Mammary microvascular endothelial cell (primary cell): Measurements from ENCODE around the genes OR51T1, OR51A2, HBG2, OR51I2 and OR52E6.

- RAMPAGE, long total RNA: no peak
Observed at GRCh38 chr11:3931052-3931895, 75.8 kb downstream of the STIM1 start.

DNA sequence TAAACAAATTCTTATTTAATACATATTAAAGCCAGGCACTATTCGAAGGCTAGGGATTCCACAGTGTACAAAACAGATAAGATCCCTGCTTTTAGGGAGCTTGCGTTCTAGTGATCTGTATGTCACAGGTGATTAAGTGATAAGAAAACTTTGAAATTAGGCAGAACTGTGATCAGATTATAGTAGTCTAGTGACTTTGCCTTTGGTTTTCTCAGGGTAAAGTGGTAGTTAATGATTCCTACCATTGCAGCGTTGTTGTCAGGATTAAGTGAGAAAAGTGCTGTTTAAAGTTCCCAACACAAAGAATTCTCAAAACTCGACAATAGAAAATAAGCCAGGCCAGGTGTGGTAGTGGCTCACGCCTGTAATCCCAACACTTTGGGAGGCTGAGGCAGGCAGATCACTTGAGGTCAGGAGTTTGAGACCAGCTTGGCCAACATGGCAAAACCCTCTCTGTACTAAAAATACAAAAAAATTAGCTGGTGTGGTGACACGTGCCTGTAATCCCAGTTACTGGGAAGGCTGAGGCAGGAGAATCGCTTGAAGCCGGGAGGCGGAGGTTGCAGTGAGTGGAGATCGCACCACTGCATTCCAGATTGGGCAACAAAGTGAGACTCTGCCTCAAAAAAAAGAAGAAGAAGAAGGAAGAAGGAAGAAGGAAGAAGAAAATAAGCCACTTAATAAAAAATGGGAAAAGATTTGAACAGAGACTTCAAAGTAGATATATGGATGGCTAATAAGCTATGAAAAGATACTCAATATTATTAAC lies 119.4 kb upstream of the RRM1 start:
- RAMPAGE, long total RNA: no peak

DNA sequence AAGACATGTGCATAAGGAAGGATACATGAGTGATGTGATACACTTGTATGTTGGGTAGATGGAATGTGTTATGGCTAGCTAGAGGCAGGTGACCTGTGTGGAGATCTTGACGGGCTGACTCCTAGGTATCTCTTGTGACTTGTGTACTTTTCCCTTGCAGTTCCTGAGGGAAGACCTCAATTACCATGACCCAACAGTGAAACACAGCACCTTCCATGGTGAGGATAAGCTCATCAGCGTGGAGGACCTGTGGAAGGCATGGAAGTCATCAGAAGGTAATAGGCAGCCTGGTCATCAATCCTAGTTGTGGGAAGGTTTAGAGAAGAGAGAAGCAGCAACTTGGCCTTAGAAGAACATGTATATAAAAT lies 70.9 kb upstream of the RRM1 start:
- RAMPAGE, long total RNA: no peak

- RAMPAGE, long total RNA: no peak
Observed at GRCh38 chr11:4055334-4055673, 39.3 kb upstream of the RRM1 start.

DNA sequence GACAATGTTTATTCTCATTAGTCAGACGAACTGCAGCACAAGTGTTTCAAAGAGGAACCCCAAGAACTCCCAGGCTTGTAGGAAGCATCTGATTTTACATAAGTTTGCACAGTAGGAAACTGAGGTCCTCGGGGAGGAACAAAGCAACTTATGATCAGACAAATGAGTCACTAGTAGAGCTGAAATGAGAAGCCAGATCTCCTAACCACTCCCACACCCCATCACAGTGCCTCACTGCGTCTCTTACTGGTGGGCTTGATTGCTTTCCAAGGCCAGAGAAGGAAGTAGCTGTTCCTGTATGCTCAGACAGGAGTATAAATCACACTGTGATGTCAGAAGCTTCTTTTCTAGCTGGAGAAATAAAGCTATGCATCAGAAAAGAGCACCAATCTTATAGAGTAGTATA lies 36.5 kb upstream of the RRM1 start:
- RAMPAGE, long total RNA: no peak

GRCh38 chr11:4546719-4547387 lies 1.9 kb downstream of the OR52M1 start:
- RAMPAGE, long total RNA: no peak

- RAMPAGE, long total RNA: no peak
Observed at GRCh38 chr11:4644355-4644679, 535 bp downstream of the OR51E1 start.

DNA sequence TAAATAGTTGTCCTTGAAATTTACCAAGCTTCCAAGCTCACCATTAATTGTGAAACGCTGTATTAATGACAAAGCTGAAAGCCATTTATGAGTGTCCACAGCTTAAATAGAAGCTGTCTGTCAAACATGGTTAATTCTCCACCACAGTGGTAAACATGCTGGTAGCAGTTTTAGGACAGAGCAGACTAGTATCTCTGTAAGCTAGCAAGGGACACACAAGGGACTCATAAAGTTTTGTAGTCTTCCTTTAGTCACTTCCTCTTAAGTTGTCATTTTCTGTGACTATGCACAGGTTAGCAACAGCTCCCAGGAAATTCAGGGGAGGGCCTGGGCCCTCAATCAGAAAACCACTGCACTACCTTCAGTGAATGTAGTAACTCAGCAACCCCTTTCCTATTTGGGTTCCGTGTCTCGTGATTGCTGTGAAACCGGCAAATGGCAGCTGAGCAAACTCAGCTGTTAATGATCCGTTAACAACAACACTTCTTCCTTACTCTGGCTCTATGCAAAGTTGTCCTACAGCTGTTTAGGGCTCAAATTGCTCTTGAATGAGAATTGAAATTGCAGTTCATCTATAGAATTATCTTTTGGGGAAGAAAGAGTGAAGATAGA lies 470 bp upstream of the MMP26 start:
- RAMPAGE, long total RNA: no peak

- RAMPAGE, long total RNA: no peak
Observed at GRCh38 chr11:4881575-4882054, at the start of gene OR51T1. TSS of gene OR51T1 (plus strand) at chr11:4881900.

DNA sequence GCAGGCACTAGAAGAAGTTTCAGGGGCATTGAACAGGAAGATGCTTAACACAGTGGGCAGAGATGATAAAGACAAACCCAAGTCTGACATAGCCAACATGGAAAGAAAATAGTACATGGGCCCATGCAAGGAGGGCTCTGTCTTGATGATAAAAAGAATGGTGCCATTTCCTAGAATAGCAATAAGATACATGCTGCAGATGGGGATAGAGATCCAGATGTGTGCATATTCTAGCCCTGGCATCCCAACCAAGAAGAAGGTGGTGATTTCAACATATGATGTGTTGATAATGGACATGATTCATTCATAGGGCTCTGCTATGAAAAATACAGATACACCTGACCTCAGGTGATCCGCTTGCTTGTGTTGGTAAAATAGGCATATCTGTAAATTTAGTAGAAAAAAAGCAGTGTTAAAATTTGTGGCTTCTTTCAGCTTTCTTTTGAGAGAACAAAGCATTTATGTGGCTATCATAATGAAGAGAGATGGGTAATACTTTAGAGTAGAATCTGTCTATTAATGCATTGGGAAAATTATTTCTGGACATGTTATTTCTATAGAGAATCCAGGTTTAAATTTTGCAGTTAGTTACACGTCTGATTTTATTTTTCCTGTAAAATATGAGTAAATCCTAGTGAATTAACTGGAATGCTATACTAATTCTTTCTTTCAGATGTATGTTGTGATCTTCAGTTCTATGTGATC lies at the start of gene OR51A2:
Gene OR51A2, minus strand, starts transcription at position 297 of the 705 bp plus-strand sequence.
- RAMPAGE, long total RNA: no peak

GRCh38 chr11:5031412-5031650 lies 15.0 kb upstream of the OR52J3 start:
- RAMPAGE, long total RNA: no peak

GRCh38 chr11:5066328-5066668 lies 6.9 kb upstream of the OR52E2 start:
- RAMPAGE, long total RNA: no peak

- RAMPAGE, long total RNA: no peak
Observed at GRCh38 chr11:5254664-5255086, at the start of gene HBG2. TSS of gene HBG2 (minus strand) at chr11:5254781.

DNA sequence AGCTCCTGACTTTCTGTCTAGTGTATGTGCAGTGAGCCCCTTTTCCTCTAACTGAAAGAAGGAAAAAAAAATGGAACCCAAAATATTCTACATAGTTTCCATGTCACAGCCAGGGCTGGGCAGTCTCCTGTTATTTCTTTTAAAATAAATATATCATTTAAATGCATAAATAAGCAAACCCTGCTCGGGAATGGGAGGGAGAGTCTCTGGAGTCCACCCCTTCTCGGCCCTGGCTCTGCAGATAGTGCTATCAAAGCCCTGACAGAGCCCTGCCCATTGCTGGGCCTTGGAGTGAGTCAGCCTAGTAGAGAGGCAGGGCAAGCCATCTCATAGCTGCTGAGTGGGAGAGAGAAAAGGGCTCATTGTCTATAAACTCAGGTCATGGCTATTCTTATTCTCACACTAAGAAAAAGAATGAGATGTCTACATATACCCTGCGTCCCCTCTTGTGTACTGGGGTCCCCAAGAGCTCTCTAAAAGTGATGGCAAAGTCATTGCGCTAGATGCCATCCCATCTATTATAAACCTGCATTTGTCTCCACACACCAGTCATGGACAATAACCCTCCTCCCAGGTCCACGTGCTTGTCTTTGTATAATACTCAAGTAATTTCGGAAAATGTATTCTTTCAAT lies 13.6 kb downstream of the OR51B4 start:
- RAMPAGE, long total RNA: no peak

DNA sequence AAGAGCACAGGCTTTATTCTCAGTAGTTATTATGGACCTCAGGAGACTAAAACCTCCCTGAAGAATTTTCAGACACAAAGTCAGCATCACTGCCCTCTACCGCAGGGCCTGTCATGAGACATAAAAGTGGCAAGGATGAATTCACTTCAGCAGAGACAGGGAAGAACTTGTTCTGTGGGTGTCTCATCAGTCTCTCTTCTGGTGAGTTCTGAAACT lies at the start of gene OR51I2:
Gene OR51I2, plus strand, starts transcription at position 160 of the 216 bp plus-strand sequence.
- RAMPAGE, long total RNA: no peak

DNA sequence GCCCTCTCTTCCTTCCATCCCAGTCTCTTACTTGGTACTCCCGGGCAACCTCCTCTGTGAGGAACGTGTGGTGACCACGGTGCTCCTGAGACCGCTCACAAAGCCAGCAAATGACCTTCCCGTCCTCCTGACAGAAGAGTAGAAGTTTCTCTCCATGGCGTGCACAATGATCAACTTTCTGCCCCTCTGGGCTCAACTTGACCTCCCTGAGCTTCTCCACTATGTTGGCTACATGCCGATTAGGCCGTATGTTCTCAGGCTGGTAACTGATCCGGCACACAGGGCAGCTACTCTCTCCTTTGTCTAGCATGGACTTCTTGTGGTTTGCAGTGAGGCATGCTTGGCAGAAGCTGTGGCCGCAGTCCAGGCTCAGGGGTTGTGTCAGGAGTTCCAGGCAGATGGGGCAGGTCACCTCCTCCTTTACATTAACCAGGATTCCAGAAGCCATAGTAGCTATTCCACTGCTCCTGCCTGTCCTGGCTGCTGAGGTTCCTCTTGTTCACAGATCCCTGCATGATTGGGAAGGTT lies 5.1 kb downstream of the TRIM5 start:
- RAMPAGE, long total RNA: no peak

DNA sequence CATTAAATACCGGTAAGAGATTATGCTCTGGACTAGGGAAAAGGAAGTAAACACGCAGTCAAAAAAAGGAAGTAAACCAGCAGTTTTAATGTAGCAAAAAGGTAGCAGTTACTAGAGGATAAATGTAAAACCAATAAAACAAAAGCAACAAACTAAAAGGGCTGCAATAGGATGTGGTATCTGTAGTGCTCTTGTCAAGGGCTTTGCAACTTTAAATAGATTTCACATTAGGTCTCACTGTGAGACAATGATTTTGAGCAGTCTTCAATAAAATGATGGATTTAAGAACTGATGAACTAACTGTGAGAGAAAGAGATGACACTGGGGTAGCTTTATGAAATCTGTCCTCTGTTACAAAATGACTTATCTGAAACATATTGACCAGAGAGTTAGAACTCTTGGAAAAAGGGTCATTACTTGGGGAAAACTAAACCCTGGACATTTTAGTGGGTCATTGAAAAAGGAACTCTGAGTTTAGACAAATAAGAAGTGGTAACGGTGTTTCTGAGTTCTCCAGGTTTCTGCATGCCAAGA lies 2.5 kb downstream of the TRIM22 start:
- RAMPAGE, long total RNA: no peak

DNA sequence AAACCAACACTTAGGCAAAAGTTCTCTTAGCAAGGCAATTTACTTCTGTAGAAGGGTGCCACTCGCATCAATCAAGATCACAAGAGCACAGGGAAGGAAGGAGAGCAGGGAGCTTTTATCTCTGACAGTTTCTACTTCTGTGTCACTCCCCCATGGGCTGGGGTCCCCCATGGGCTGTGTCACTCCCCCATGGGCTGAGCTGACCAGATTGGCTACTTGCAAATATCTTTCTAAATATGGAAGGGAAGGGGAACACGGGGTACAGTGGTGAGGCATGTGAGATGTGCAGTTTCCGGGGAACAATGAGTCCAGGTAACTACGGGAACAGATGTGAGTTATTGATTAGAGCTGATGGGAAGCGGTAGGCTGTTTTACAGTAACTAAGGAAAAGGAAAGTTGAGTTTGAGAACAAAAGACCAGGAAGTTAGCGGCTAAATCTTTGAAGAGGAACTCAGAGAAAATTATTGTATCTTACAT lies 479 bp downstream of the OR52N2 start:
- RAMPAGE, long total RNA: no peak

DNA sequence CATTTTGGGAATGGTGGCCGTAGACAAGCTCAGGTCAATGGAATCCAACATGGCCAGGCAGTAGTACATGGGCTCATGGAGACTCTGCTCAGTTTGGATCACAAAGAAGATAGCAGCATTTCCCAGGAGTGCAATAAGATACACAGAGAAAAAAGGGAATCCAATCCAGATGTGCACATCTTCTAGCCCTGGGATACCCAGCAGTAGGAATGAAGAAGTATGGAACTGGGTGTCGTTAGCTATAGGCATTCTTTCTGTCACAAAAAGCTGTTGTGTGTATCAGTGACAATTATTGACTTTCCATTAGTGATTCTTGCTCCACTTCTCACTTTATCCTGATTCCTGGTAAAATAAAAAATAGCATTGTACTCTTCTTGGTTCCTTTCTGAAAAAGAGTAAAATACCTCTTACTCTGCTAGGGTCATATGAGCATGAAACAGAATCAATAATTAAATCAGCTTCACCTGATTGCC lies at the start of gene OR52E6:
Gene OR52E6, minus strand, starts transcription at position 249 of the 473 bp plus-strand sequence.
- RAMPAGE, long total RNA: no peak

- RAMPAGE, long total RNA: no peak
Observed at GRCh38 chr11:6225822-6226347, 8.6 kb downstream of the FHIP1B start.